A172 (cell line): ENCODE data around the genes HOXC13 and CBX5.

- RAMPAGE, long total RNA, result no peak
Observed at GRCh38 chr12:53746445-53746931, 19.2 kb upstream of the CALCOCO1 start.

DNA sequence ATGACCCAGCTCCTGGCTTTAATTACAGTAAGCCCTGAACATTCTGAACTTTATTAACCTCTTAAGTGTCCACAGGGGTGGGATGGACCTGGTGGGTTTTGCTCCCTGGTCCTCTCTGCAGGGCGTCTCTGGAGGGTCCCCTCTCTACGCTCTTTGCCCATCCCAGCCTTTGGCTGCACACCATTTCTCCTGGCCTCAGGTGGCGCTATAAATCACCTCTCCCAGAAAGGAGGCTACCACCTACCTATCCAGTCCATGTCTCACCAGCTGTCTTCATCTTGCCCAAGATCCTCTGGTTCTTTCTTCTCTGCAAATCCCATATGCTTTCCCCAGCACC is 28.3 kb upstream of the CALCOCO1 start:
- RAMPAGE, long total RNA, result no peak

- RAMPAGE, long total RNA, result no peak
Observed at GRCh38 chr12:53806502-53806909, 79.3 kb upstream of the CALCOCO1 start.

DNA sequence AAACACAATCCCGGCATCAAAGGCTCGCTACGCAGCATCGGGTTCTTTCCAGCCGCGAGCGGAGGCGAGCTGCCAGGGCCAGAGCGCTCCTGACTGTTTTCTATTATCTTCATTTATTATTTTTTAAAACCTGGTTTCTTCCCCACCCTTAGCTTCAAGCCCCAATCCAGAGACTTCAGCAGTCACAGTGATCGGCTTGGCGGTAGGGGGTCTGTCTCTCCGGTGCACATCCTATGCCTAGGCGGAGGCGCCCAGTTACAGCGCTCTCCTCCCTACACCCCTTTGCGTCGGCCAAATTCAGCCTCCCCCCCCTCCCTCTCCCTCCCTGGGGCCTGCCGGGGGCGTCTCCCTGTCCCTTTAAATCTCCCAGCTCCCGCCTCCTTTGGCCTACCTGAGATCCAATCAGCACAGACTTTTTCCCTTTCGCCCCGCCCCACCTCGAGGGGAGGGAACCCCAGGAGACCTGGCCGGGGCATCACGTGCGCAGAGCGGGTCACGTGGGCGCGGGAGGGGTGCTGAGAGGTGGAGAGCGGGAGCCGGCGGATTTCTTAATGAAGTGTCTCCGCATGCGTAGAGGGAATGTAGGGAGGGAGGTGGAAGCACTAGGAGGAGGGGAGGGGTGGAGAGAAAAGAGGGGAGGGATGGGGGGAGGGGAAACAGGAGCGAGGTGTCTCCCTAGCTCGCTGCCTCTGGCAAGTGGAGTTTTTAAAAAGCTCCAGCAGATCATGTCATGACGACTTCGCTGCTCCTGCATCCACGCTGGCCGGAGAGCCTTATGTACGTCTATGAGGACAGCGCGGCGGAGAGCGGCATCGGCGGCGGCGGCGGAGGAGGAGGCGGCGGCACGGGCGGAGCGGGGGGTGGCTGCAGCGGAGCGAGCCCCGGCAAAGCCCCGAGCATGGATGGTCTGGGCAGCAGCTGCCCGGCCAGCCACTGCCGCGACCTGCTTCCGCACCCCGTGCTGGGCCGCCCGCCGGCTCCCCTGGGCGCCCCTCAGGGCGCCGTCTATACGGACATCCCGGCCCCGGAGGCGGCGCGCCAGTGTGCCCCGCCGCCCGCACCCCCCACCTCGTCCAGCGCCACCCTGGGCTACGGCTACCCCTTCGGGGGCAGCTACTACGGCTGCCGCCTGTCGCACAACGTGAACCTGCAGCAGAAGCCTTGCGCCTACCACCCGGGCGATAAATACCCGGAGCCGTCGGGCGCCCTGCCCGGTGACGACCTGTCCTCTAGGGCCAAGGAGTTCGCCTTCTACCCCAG is at the start of gene HOXC13:
HOXC13 (plus strand) TSS at position 655 of the 1,260 bp plus-strand sequence.
- RAMPAGE, long total RNA, result no peak

GRCh38 chr12:53994728-53995246 is 5.2 kb upstream of the HOXC9 start:
- RAMPAGE, long total RNA, result no peak

- RAMPAGE, long total RNA, result no peak
Observed at GRCh38 chr12:53998775-53999358, 1.1 kb upstream of the HOXC9 start.

DNA sequence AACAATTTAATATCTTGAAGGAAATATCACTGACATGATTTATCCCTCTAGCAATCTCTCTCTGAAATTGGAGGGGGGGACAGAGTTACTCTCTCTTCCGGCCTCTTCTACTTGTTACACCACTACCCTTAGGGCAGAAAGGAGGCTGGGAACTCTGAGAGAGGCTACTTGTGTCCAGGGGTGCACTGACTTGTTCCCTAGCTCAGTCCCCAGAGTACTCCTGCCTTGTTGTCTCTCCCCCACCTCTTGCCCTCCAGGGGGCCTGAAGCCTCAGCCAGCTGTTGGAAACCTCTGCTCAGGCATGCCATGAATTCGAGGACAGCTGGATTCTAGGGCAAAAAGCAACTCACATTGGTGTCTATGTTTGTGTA is 2.2 kb upstream of the HOXC6 start:
- RAMPAGE, long total RNA, result no peak

GRCh38 chr12:54033954-54034618 is 1.2 kb downstream of the HOXC5 start:
- RAMPAGE, long total RNA, result no peak

DNA sequence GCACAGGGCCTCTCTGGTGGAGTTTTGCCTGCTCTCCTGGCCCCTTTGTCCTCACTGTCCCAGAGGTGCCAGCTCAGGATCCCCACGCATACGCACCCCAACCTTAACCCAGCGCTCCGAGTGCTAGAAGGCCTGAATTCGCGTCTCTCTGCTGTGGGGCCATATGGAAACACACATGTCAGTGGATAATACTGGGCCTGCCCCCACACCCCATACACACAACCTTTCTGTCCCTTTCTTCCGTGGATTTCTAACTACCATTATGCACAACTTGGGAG is 54.8 kb downstream of the SMUG1 start:
- RAMPAGE, long total RNA, result no peak

DNA sequence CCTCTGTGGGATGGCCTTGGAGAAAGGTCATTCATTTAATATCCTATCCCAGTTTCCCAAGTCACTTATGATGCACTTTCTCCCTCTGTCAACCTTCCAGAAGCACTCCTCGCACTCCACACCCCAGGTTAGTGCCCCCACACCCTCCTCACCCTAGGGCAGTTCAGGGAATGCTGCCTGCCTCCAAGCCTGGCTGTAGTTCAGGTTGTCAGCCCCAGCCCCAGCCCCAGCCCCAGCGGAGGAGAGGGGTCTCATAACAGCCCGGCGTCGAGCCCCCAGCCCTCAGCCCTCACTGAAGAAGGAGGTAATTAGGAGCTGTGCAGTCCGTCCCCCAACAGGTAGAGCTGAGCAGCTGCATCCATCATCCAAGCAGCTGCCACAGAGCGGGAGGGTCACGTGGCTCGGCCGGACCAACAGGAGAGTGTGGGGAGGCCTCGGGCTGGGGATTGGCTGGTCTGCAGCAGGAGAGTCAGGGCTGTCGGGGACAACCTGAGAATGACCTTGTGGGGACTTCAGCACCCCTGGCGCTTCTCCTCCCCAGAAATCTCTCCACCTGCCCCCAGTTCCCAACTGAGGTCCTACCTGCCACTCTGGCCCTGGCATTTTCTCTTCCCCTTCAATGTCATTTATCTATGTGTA is 29.7 kb downstream of the SMUG1 start:
- RAMPAGE, long total RNA, result no peak

DNA sequence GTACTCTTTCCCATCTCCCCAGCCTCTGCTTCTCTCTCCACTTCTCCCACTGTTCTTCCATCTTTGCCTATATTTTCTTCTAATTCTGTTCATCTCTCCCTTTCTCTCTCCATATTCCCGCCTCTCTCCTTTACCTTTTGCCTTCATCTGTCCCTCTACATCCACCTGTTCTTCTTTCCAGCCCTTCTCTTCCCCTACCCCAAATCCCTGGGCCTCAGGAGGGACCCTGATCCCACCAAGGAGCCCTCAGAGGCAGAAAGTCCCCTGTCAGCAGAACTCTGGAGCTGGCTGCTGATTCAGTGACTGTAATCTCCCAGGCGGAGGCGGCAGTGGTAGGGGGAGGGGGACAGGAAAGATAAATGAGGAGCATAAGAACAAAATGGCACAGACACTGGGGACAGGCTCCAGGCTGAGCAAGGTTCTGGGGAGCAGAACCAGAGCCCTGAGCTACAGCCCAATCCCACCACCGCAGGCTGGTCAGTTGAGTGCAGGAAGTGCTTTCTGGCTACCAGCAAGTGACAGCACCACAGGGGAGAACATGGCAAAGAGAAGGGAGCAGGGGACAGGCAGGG is 27.2 kb downstream of the SMUG1 start:
- RAMPAGE, long total RNA, result no peak

DNA sequence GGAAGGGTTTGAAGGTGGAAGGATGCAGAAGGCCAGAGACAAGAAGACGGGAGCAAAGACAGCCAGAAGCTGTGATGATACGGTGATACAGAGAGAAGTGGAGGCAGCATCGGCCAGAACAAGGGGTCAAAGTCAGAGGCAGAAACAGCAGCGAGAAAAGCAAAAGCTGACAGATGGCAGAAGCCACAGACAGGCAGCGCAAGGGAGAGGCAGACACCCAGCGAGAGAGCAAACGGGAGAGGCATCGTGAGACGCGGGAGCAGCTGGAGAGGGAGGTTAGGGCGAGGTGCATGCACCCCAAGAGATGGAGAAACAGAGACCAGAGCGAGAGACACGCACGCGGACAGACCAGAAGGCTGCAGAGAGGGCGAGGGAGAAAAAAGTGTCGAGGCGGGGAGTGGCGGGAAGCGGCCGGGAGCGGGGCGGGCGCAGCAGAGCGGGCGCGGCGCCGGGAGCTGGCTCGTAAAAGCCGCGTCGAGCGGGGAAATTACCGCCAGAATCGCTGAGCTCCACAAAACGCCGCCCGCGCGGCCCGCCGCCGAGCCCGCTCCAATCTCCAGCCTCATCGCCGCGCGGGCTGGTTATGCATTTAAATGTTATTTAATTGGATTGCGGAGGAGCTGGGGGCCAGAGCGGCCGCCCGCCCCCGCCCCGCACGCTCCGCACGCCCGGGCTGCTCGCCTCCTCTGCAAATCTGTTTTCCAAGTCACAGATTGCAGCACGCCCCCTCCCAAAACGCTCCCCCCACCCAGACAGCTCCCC is 15.6 kb downstream of the SMUG1 start:
- RAMPAGE, long total RNA, result no peak

DNA sequence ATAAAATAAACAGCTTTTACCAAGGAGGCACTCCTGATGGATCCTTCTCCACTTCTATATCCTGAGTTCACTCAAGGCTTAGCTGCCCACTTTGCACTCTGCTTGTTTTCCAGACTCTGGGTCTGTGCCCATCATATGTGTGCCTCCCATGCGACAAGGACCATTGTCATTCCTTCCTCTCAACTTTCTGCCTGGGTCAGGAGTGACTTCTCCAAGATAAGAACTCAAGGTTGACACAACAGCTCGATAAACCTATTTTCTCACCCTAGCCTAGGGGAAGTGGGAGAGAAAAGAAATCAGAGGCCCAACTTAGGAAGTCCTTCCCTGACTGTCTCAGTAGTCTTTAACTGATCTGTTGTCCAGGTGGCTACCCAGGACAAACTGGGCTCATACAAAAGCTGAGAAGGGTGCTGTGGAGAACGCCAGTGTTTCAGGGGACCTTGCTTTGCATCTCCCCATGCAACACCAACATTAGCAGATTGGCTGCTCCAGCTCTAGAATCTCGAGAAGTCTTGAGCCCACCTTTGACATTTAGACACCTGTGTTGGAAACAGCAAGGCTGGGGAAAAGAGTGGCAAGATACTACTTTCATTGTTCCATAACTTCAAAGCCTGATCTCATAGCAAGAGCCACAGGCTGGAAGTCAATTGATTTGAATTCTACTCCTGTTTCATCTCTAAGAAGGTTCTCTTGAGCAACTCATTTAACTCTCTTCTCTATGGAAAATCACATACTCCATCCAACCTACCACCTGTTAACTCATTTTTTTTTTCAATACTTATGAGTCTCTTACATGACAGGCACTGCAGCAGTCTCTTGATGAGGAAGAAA is 1.5 kb downstream of the SMUG1 start:
- RAMPAGE, long total RNA, result no peak

GRCh38 chr12:54279122-54280397 is at the start of gene CBX5:
Gene CBX5, minus strand, starts transcription at chr12:54280122.
- RAMPAGE, long total RNA, result start-site peak on the minus strand at chr12:54280086-54280117, 43 and 98 reads in 2 replicates

GRCh38 chr12:54280398-54280649 is 202 bp upstream of the HNRNPA1 start:
- RAMPAGE, long total RNA, result no peak

GRCh38 chr12:54284607-54285022 is 4.1 kb downstream of the HNRNPA1 start:
- RAMPAGE, long total RNA, result no peak

DNA sequence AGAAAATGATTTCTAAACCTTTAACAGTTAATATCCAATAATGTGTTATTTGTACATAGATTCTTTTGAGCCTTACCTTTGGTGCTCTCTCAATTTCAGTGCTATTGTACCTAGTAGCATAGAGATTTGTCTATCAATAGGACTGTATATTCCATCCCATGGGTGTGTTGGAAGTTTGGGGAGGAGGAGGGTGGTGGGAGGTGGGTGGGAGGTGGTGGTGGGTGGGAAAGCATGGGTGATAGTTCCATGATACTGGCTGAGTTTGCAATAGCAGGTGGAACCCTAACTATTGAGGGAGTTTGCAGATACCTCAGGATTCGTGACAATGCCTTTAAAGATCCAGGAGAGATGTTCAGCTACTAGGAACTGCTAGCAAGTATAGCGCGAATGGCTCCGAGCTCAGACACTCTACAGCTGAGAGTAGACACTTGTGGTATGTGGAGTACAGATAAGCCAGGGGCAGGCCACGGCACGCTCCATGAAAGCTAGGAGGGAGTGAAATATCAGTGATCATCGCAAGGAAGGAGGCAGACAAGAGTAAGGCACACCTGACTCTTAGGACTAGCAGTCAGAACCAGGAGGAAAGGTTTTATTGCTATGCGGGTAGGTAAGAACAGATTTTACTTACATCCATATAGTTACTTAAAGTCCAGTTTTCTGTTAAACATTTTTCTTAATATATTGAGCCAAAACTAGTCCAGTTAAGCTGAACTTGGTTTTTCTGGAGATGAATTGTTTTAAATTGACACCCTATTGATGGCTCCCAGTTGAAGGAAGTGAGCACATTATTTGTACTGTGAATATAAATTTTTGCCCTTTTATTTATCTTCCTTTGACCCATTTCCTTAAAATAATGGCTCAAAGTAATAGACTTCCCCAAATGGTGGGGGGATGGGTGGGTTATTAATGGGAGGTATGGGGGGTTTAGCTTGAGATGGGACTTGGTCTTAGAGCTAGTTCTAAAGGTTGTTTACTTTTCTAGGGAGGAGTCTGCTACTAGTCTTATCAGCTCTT is 5.5 kb downstream of the HNRNPA1 start:
- RAMPAGE, long total RNA, result no peak

DNA sequence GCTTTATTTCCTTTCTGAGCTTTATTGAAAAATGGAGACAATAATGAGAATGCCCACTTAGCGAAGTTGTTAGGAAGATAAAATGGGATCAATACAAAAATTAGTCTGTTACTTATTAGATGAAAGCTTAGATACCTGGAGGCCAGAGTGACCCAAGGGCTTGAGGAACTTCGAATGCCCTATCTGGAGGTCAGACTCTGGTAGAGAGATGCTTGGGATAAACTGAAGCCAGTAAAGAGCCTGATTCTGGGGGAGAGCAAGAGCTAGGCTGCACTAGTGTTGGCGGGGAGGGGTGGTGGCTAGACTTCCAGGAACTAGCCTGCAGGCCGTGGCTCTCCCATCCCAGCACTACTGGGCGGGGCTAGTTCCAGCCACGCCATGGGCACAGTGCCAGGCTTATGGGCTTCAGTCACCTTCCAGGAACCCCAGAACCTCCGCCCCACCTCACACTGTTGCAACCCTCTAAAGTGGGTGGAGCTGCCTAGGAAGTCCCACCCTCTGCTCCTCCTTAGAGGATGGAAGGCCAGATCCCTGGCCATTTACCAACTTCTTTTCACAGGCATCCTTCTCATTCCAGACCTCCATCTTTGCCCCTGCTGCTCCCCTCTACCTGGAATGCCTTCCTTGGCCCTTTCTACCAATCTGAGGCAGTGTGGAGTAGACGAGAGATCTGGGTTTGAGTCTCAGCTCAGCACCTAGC is 6.2 kb upstream of the NFE2 start:
- RAMPAGE, long total RNA, result no peak

DNA sequence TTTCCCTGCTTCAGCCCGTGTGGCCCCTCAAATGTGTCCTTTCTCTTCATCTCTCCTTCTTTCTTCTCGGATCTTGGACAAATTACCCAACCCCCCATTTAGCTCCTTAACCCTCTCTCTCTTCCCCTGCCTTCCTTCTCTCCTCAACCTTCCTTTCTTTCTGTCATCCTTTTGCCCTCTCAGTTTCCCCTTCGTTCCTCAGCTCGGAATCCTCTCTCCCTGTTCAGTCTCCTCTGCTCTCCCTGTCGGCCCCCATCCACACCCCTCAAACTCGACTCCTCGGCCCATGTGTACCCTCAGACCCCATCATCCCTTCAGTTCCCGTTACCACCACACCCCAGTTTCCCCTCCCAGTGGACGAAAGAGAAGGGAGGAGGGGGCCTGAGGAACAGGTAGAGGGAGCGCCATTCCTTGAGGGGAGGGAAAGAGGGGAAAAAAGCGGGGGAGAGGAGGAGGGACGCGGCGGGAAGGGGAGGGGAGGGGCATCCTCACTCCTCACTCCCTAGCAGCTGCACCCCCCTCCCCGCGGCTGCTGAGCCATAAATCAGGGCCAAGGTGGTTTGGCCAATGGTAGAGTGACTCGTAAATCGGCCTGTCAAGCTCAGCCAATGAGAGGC is 5.5 kb downstream of the GPR84 start:
- RAMPAGE, long total RNA, result no peak

DNA sequence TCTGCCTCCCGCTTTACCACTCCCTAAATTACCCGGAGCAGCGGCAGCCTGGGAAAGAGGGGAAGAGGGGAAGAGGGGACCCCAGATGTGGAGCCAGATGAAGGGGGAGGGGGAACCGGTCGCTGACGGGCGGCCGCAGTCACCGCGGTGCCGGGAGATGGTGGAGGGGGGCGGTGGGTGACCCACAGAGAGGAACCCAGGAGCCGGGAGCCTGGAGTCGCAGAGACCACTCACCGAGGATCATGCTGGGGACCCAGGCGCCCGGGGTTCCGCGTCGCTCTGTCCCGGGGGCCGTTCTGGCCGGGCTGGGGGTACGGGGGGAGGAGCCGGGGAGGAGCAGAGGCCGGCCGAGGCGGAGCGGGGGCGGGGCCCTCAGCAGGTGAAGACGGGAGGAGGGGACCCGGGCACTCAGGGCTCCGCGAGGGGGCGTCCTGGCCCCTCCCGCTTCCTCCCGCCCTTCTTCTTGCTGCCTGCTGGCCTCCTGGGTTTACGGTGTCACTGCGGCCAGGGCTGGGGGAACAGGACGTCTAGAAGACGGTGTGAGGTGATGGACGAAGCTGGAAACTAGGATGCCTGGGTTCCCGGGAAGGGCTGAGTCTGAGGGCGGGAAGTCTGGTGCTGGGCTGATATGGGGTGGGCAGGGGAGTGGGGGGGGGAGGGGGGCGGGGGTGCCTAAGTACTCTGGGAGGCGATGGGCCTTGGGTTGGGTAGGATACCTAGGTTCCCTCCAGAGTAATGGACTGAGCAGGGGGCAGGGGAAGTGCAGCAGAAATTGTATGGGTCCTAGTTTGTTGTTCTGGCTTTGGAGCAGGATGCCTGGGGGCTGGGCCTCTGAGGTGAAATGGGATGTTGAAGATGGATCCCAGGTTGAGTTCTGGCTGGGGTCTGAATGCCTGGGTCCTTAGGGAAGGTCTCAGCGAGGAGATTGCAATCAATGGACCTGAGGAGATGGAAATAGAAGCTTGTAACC is 6.8 kb upstream of the ZNF385A start:
- RAMPAGE, long total RNA, result no peak